ENCODE results near the genes SERP2 and TSC22D1.

- RRBS, result no CpG with 5 or more reads among the region's 3 CpGs
Measured at GRCh38 chr13:41883430-41884477, 77.2 kb downstream of the VWA8 start.

GRCh38 chr13:42108264-42108897, 59.9 kb downstream of the DGKH start:
- RRBS, result no CpG with 5 or more reads among the region's 6 CpGs

DNA sequence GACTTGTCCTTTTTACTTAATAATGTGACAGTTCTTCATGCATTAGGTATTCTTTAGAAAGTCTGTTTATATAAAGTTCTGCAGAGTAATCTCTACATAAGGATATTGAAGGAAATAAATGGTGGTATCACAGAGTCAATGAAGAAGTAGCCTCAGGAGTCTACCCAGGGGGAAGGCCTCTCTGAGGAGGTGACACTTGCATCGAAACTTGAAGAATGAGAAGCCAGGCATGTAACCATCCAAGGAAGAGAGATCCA, 22.9 kb downstream of the AKAP11 start:
- RRBS, result no CpG with 5 or more reads among the region's 1 CpG

- RRBS, result no CpG with 5 or more reads among the region's 8 CpGs
Measured at GRCh38 chr13:42302289-42302977, 30.5 kb downstream of the AKAP11 start.

- RRBS, result no CpG with 5 or more reads among the region's 1 CpG
Measured at GRCh38 chr13:42325179-42325650, 53.3 kb downstream of the AKAP11 start.

DNA sequence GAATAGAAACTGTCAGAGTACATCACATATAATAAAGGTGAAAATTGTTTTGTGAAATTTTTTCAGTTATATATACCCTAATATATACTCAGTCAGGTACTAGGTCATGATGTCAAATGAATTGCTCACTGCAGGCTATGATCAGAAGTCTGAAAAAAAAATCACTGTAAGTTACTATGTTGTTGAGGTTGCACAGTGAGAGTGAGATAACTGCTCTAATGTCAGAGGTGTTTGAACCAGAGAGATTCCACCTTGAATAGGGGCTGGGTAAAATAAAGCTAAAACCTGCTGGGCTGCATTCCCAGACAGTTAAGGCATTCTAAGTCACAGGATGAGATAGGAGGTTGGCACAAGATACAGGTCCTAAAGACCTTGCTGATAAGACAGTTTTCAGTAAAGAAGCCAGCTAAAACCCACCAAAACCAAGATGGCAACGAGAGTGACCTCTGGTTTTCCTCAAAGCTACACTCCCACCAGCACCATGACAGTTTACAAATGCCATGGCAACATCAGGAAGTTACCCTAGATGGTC, 10.2 kb downstream of the EPSTI1 start:
- RRBS, result no CpG with 5 or more reads among the region's 1 CpG

DNA sequence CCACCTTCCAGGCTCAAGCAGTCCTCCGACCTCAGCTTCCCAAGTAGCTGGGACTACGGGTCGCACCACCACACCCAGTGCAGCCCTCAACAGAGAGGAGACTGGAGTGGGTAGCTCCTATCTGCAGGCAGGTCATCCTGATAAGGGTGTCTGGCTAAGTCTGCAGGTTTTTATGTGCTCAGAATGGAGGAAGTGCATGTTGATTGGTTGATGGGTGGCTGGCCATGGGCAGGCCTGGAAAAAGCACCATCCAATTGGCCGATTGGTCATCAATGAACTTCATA, 12.8 kb downstream of the DNAJC15 start:
- RRBS, result no CpG with 5 or more reads among the region's 4 CpGs

- RRBS, result no CpG with 5 or more reads among the region's 2 CpGs
Measured at GRCh38 chr13:43095355-43096079, 72.1 kb downstream of the DNAJC15 start.

DNA sequence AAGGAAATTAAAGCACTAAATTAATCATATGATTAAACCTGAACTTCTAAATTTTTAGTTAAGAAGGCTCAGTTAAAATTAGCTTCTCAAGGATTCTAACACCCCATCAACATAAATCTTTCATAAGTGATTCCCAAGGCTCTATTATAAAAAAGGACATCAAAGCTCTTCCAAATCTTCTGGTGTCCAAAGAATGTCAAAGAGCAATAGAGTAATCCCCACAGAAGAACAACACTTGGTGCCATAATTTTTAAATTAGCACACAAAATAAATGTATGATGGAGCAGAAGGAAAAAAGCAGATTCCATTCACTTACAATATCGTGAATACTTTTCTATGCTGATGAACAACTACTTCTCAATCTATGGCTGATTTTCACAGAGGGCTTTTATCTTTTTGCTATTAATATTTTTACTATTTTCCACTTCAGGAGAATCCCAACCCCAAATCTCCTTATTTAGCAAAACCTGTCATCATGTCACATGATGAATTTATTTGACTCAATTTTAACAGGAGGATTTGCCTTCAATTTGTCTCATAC, 304.2 kb downstream of the DNAJC15 start:
- RRBS, result no CpG with 5 or more reads among the region's 1 CpG

DNA sequence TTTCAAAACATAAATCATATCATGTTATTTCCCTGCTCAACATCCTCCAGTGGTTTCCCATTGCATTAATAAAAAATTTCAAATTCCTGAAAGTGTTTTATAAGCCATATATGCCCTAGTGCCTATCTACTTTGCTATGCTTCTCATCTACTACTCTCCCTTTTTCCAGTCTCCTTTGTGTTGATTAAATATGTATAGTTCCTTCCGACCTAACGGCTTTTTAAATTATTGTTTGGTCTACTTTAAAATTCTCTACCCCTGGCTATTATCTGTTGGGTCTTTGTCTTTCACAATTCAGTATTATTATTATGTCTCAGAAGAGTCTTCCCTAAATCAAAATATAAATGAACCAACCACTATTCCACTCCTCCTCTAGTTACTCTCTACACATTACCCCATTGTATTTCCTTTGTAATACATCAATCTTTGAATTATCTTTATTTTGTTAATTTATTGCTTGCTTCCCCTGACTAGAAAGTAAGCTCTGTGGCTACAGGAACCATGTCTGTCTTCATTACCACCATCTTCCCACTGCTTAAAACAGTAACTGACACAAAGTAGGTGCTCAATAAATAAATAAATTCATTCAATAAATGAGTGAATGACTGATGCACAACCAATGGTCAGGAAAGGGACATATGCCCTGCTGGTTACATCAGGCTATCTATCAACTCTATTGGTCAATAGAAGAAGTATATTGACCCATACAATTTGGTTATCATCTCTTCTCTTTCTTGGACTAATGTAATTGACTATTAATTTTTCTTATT, 17.3 kb downstream of the CCDC122 start:
- RRBS, result no CpG with 5 or more reads among the region's 2 CpGs

DNA sequence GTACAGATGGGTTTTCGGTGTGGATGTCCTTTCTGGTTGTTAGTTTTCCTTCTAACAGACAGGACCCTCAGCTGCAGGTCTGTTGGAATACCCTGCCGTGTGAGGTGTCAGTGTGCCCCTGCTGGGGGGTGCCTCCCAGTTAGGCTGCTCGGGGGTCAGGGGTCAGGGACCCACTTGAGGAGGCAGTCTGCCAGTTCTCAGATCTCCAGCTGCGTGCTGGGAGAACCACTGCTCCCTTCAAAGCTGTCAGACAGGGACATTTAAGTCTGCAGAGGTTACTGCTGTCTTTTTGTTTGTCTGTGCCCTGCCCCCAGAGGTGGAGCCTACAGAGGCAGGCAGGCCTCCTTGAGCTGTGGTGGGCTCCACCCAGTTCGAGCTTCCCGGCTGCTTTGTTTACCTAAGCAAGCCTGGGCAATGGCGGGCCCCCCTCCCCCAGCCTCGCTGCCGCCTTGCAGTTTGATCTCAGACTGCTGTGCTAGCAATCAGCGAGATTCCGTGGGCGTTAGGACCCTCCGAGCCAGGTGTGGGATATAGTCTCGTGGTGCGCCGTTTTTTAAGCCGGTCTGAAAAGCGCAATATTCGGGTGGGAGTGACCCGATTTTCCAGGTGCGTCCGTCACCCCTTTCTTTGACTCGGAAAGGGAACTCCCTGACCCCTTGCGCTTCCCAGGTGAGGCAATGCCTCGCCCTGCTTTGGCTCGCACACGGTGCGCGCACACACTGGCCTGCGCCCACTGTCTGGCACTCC, 95.8 kb downstream of the LACC1 start:
- RRBS, result no CpG with 5 or more reads among the region's 30 CpGs

DNA sequence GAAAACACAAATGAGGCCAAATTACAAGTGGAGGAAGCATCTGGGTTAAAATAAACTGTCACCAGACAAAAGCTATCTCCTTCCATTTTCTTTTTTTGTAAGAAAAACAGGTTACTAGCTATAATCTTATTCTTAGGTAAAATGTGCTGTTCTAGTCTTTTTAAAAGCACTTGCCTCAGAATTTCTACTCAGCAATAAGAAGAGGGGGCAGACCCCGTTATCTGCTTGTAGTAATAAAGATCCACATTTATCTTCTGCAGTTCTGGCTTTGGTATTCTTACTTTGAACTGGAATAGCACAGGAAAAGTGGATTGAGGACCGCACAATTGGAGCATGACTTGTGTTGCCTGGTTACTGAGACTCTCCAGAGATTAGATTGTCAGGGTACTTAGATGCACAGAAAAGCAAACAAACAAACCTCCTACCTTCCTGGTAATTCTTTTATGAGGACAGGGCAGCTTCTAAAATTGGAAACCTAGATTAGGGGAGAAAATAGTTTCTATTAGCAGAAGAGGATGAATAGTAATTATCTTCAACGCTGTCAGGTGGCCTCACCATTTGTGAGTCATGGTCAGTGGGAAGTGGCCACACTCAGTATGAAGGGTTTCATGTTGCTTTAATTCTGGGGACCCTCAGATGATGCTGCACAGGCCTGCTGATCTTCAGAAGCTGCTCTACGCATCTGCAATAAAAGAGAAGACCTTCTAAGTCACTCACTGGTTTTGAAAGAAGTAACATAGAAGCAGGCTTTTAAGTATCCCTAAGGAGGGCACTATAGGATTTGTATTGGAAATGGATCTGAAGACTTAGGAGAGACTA, 106.7 kb downstream of the LACC1 start:
- RRBS, result no CpG with 5 or more reads among the region's 4 CpGs

- RRBS, result no CpG with 5 or more reads among the region's 46 CpGs
Measured at GRCh38 chr13:44142190-44142953, 18.7 kb downstream of the SMIM2 start.

DNA sequence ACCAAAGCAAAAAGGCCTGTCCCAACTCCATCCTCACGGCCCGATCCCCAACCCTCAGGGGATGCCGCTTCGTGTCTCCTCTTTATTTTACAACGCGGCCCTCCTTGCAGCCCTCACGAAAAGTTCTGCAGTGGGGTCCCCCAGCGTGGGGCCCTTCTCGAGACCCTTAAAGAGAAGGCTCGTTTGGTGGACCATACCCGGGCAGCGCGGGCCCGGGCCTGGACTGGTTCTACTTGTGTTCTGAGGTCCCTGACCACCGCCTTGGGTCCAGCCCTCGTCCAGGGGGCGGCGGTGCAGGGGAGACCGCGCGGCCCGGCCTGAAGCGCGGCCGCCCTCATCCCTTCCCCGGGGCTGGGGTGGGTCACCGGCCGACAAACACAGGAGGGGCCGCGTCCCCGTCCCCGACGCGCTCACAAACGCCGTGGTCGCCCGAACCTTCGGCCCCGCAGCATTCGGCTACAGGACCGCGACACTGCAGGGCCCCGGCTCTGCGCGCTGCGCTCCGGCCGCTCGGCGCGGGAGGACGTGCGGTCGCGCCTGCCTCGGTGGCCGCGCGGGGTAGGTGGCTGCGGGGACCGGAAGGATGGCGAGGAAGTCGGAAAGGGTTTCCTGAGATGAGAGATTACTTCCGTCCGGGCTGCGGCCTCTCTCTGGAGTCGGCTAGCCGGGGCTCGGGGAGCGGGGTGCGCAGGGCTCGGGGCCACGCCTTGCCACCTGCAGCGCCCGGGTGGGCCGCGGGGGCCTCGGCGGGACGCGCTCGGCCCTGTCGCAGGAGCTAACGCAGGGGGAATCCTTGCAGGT, at the start of gene SERP2:
Gene SERP2 (plus strand): TSS at position 625 of the 801 bp plus-strand sequence.
- RRBS, result 6% methylated on average over 30 of the region's 85 CpGs

DNA sequence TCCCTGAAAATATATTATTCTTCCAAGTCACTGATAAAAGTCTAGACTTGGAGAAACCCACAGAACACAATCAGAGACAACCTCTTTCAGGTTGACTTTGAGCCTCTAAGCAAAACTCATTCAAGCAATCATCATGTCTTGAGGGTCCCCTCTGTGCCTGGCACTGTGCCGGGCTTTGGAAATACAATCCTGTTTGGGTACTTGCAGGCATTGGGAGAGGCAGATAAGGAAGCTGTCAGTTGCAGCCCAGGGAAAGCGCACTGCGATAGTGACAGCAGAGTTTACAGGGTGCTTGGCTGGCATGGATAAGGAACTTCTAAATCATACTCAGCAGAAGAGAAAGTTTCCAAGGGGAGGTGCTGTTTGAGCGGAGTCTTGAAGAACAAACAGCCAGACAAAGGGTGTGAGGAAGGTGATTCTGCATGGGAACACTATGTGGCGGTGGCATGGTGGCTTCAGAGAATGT, 9.0 kb downstream of the SERP2 start:
- RRBS, result no CpG with 5 or more reads among the region's 5 CpGs

DNA sequence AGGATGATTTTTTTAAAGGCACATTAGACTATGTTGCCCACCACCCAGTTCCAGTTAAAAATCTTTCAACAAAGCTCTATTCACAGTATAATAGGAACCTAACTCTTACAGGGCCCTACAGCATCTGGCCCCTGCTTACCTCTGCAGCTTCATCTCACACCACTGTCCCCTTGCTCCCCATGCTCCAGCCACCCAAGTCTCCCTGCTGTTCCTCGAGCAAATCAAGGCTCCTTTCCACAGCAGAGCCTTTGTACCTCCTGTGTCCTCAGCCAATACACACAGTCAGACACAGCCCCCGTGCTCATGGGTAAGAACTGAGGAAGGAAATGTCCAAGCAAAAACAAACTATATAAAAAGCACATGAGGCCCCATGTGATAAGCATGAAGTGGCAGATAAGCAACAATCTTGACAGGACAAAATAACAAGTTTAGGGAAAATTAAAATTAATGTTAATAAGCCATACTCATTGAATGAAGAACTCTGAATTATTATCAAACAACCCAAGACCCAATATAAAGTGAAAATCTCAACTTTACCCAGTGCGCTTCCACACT, 67.5 kb downstream of the TSC22D1 start:
- RRBS, result no CpG with 5 or more reads among the region's 3 CpGs

GRCh38 chr13:44576300-44576878, at the start of gene TSC22D1:
TSC22D1 (minus strand) TSS chr13:44576330.
- RRBS, result 2% methylated on average over 55 of the region's 72 CpGs

GRCh38 chr13:44932619-44933361, 56.5 kb downstream of the NUFIP1 start:
- RRBS, result no CpG with 5 or more reads among the region's 10 CpGs

DNA sequence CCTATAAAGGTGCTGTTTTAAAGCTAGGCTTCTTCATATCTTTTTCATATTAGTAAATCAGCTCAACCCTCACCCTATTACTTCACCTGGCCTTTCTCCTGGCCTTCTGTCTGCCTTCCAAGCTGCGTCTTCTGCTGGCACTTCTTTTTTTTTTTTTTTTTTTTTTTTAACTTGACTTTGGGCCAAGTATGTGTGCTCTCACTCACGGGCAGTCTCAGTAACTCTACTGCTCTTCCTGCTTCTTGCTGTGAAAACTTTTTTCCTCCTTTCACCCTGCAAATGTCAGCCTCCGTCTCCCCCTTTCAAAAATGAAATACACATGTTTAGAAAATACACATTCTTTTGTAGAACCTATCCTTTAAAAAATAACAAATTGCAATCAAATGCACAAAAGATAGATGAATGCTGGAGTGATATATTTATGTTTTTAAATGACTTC, 41.3 kb upstream of the KCTD4 start:
- RRBS, result no CpG with 5 or more reads among the region's 3 CpGs

All from islet of Langerhans (tissue), 1 donor.